Mammary microvascular endothelial cell (primary cell): Measurements from ENCODE around the genes PALS1 and ARG2.

DNA sequence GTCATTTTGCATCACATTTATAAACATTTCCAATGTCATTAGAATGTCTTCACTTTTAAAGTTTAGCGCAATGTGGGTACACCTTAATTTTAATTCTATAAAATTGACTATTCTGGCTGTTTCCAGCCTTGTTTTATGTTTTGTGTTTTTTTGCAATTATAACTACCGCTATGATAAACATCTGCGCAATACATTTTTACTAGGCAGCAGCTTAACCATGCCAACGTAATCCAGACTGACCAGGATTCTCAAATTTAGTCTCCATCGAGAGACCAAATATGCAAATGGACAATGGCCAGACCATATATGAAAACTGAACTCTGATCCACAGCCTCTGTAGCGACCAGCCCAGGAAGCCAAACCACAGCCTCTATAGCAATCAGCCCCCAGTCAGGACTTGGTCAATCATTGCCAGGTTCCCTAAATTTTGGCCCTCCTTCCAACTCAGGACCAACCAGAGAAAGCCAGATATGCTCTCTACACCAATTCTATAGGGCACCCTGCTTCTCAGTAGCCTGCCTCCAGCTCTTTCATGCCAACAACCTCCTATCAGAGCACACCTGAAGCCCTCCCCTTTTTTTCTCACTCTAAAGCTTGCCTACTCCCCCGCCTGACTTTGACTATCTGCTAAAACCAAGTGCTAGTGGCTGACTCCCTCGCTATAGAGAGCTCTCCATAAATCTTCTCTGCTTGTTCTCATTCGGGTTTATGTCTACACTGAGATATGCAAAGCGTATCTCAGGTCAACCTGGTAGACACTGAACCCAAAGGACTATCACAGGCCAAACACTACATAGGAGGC, 110.7 kb upstream of the FUT8 start:
- RAMPAGE, long total RNA, result no peak

- RAMPAGE, long total RNA, result no peak
These were observed 94.0 kb upstream of the FUT8 start for GRCh38 chr14:65318461-65319079.

- RAMPAGE, long total RNA, result no peak
These were observed 433.9 kb downstream of the FUT8 start for GRCh38 chr14:65846409-65846837.

DNA sequence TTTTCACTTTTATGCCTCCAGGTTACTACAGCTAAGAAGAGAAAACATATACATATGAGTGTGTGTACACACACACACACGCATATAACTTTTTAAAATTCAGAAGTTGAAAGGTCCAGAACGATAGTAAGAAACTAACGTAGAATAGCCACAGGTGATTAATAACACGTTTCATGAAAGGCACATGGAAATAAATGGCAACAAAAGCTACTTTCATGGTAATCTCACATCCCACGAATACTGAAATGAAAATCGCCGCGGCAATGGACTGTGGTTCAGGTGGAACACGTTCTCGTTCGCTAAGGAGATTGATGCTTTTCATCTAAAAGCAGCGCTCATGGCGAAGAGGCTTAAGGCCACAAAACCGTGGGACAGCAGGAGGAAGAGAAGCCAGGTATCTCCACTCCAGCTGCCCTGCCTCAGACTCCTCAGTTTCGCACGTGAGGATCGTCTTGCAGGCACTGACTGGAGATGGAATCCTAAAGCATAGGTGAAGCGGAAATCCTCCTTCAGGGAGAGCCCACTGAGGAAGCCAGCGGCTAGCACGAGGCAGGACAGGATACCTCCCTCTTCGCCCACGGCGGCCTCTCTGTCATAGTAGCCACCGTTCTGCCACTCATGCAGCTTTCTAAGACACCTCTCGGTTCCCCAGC, 741 bp upstream of the GPHN start:
- RAMPAGE, long total RNA, result no peak

DNA sequence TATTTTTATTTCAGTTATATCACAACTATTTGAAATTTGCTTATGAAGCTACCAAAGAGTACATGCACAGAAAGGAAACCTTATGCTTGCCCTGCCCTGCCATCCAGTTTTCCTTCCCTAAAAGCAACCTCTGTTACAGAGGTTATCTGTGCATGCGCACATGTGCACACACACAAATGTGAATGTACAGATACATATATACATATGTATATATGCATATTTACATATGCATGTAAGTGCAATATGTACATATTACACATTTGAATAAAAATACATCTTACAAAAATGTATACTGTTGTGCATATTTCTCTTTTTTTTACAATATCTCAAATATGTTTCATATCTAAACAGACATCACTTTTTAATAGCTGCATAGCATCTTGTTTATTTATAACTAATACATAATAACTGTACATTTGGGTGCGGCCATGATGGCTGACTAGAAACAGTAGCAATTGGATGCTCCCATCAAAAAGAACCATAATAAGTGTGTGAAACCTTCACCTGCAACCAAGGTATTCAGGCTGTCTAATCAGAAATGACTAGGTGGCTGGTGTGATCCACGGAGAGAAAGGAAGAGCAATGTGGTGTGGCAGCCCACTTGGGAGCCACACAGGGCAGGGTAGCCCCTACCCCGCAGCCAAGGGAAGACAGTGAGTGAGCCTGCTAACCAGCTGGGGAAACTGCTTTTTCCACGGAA, 193.2 kb downstream of the GPHN start:
- RAMPAGE, long total RNA, result no peak

DNA sequence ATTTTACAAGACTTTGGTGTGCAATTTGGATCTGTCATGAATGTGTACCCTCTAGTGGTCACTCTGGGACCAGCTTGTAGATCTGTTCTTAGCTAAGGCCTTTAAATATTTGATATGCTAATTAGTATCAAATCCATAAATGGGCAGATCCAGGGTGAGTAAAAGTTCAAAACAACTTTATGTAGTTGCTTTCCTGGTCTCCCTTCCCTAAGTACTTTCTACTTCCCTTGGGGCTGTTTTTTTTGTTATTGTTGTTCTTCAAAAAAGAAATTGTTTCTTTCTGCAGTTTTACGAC, 238.4 kb downstream of the GPHN start:
- RAMPAGE, long total RNA, result no peak

GRCh38 chr14:67115840-67116295, 73.4 kb upstream of the GARIN2 start:
- RAMPAGE, long total RNA, result no peak

DNA sequence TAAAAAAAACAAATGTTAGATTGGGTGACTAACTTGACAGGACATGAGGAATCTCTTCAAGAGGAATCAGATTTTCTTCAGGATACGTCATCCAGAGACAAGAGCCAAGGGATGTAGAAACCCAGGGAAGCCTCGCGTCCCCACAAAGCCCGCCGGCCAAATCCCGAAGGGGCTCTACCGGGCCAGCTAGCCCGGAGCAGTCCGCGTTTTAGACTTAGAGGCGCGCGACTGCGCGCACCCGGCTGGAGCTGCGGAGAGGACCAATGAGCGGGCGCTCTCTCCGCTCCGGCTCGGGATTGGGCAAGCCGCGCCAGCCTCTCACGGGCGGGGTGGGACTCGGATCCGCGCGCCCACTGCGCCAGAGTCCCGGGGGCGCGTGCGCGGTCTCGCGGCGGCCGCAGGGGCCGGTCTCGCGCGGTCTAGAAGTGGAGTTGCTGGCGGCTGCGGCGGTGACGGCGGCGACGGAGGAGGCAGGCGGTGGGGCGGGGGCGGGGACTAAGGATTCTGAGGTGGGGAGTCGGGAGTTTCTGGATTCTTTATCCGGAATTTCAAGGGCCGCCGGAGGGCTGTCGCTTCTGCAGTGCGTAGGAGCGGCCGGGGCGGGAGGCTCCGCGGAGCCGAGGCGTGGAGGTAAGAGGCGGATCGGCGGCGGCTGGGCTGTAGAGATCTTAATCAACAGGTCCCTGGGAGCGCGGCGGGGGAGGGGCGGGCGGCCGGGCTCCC, at the start of gene PALS1:
Gene PALS1 (plus strand): TSS at position 532 of the 723 bp plus-strand sequence.
- RAMPAGE, long total RNA, result start-site peak on the plus strand centred at position 514 of the sequence, 59 bp wide, 86 and 90 reads in 2 replicates

DNA sequence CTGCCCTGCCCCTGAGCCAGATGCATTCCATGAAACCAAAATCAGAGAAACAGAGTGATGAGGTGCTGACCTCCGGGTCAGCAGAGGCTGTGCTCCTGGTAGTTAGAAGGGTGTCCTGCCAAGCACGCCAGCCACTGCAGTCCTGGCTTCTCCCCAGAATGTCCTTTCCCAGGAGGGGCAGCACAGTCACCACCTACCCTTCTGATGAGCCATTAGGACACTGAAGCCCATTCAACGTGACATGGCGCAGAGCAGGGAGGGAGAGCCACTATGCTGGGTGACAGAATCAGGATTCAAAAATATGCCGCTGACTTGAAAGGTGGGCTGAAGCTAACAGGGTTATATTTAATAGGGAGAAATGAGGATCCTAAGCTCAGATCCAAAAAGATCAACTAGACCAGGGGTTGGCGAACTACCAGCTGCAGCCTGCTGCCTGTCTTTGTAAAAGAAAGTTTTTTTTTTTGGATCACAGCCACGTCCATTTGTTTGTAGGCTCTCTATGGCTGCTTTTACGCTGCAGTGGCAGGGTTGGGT, 34.5 kb upstream of the PLEK2 start:
- RAMPAGE, long total RNA, result no peak

GRCh38 chr14:67464423-67464896, 24.1 kb downstream of the TMEM229B start:
- RAMPAGE, long total RNA, result no peak

GRCh38 chr14:67514828-67515939, 17.9 kb upstream of the PLEKHH1 start:
- RAMPAGE, long total RNA, result no peak

- RAMPAGE, long total RNA, result no peak
These were observed 32.4 kb downstream of the PIGH start for GRCh38 chr14:67567486-67568290.

DNA sequence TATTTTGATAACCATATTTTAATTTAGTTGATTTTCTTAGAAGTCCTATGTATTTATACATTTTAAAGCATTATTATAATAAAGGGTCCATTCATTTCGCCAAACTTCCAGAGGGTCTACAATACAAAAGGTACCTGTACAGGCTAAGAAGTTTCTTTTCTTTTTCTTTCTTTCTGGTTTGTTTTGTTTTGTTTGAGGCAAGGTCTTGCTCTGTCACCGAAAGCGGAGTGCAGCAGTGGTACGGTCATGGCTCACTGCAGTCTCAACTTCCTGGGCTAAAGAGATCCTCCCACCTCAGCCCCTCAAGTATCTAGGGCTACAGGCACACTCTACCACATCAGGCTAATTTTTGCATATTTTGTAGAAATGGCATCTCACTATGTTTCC, 2.8 kb upstream of the PIGH start:
- RAMPAGE, long total RNA, result no peak

GRCh38 chr14:67619832-67620786, at the start of gene ARG2:
ARG2 (plus strand) TSS chr14:67619920.
- RAMPAGE, long total RNA, result no peak

DNA sequence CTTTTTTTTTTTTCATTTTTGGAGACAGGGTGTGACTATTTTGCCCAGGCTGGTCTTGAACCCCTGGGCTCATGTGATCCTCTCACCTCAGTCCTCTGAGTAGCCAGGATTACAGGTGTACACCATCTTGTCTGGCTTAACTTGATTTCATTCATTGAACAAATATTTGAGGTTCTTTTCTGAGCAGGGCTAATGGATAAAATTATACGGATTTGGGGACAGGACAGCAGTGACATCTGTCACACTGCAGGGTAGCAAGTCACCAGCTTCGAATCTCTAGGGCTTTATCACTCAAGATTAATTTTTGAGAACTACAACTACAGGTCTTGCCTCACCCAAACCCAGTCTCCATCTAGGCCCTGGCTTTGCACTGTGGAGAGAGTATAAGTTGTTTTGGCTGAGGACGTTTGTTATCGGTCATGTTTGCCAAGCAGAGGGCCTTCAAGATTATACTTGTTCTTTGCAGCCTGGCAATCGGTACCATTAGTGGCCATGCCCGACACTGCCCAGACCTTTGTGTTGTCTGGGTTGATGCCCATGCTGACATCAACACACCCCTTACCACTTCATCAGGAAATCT, 25.5 kb downstream of the ARG2 start:
- RAMPAGE, long total RNA, result no peak

GRCh38 chr14:67722237-67722822, 20.6 kb downstream of the RDH12 start:
- RAMPAGE, long total RNA, result no peak

GRCh38 chr14:67733770-67734268, 32.1 kb downstream of the RDH12 start:
- RAMPAGE, long total RNA, result no peak

GRCh38 chr14:67820449-67821268, 1.1 kb downstream of the RAD51B start:
- RAMPAGE, long total RNA, result no peak

DNA sequence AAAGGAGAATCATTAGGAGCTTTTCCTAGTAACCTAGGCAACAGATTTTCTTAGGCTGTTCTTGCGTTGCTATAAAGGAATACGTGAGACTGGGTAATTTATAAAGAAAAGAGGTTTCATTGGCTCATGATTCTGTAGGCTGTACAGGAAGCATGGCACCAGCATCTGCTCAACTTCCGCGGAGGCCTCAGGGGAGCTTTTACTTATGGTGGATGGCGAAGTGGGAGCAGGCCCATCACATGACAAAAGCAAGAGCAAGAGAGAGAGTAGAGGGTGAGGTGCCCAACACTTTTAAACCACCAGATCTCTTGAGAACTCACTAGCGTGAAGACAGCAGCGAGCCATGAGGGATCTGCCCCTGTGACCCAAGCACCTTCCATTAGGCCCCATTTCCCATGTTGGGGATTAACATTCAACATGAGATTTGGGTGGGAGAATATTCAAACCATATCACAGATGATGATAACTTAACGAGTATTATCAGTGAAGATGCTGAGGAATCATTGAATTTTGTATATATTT, 97.6 kb downstream of the RAD51B start:
- RAMPAGE, long total RNA, result no peak

- RAMPAGE, long total RNA, result no peak
These were observed 305.5 kb downstream of the RAD51B start for GRCh38 chr14:68124919-68125660.